Esophagus squamous epithelium (tissue), 4 donors: Measurements from ENCODE around the gene SBK1.

GRCh38 chr16:27326565-27327619, 13.1 kb downstream of the IL4R start:
- PRO-cap: bidirectional peak, plus-strand start at chr16:27327096, minus-strand start at chr16:27327011; bidirectional peak, plus-strand start at chr16:27327438, minus-strand start at chr16:27327379
- RAMPAGE, long total RNA, 4 experiments: no peak in any of the 4 experiments

DNA sequence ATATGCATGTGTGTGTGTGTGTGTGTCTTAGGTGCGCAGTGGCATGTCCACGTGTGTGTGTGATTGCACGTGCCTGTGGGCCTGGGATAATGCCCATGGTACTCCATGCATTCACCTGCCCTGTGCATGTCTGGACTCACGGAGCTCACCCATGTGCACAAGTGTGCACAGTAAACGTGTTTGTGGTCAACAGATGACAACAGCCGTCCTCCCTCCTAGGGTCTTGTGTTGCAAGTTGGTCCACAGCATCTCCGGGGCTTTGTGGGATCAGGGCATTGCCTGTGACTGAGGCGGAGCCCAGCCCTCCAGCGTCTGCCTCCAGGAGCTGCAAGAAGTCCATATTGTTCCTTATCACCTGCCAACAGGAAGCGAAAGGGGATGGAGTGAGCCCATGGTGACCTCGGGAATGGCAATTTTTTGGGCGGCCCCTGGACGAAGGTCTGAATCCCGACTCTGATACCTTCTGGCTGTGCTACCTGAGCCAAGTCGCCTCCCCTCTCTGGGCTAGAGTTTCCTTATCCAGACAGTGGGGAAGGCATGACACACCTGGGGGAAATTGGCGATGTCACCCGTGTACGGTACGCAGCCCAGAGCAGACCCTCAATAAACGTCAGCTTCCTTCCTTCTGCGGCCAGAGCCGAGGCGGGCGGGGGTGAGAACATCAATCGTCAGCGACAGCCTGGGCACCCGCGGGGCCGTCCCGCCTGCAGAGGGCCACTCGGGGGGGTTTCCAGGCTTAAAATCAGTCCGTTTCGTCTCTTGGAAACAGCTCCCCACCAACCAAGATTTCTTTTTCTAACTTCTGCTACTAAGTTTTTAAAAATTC, 47.7 kb downstream of the IL21R start:
- PRO-cap: bidirectional peak, plus-strand start at position 634 of the sequence, minus-strand start at position 525 of the sequence
- RAMPAGE, long total RNA, 4 experiments: no peak in any of the 4 experiments

DNA sequence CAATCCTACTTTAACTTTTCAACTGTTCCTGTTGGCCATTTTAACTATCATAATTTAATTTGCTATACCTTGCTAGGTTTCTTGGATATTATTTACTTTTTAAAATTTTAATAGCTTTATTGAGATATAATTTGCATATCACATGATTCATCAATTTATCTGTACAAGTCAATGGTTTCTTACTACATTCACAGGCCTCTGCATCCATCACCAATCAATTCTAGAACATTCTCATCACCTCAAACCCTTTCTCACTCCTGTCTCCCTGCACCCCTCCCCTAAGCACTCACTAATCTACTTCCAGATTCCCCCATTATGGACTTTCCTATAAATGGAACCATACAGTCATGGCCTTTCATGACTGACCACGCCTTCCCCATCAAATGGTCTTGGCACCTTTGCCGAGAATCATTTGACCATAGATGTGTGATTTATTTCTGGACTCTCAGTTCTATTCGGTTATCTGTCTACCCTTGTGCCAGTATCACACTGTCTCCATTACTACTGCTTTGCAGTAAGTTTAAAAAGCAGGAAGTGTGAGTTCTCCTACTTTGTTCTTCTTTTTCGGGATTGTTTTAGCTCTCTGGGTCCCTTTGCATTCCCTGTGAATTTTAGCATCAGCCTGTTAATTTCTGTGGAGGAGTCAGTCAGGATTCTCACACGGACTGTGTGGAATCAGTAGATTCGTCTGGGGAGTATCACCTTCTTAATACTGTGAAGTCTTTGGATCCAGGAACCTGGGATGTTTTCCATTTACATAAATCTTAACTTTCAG, 27.5 kb downstream of the GTF3C1 start:
- PRO-cap: no peak
- RAMPAGE, long total RNA, 4 experiments: no peak in any of the 4 experiments

- PRO-cap: no peak
- RAMPAGE, long total RNA, 4 experiments: no peak in any of the 4 experiments
Measured at GRCh38 chr16:27532265-27532704, 17.4 kb downstream of the GTF3C1 start.

- PRO-cap: no peak
- RAMPAGE, long total RNA, 4 experiments: no peak in any of the 4 experiments
Measured at GRCh38 chr16:27575423-27575944, 25.5 kb downstream of the KATNIP start.

DNA sequence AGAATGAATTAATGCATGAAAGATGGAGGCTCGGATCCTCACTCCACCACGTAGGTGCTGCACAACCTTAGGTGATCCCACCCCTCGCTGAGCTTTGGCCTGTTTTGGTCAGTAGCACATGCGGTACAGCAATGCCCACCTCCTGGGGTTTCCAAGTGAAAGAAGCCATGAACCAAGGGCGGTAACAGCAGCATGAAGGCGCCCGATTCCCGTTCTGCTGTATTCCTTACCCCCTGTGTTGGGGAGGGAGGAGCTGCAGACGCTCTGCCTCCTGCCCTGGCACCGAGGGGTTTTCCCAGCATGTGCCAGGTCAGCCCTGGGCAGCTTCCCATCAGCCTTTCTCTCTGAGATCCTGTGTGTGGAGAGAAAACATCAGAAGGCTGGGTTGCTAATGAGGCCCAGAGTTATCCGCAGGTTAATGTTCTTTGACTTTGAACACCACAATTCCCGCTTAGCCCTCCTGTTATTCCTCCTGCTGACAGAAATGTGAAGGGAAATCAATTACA, 168.2 kb downstream of the KATNIP start:
- PRO-cap: no peak
- RAMPAGE, long total RNA, 4 experiments: no peak in any of the 4 experiments

DNA sequence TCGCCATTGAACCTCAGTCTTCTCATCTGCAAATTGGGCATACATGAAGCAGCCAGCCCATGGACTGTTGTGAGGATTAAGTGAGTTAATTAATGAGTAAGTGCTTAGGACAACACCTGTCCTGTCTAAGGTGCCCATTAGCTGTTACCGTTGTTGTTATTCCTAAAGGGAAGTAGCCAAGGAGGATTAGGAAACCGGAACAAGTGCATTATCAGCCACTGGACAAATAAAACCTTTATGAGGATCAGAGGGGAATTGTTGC, 169.4 kb downstream of the GSG1L start:
- PRO-cap: no peak
- RAMPAGE, long total RNA, 4 experiments: no peak in any of the 4 experiments

DNA sequence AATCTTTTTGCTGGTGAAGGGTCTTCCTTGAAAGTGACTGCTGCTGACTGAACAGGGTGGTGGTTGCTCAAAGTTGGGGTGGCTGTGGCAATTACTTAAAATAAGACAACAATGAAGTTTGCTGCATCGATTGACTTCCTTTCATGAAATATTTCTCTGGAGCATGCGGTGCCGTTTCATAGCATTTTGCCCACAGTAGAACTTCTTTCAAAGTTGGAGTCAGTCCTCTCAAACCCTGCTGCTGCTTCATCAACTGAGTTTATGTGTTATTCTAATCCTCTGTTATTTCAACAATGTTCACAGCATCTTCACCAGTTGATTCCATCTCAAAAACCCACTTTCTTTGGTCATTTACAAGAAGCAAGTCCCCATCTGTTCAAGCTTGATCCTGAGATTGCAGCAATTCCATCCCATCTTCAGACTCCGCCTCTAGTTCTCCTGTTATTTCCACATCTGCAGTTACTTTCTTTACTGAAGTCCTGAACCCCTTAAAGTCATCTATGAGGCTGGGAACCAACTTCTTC, 51.1 kb upstream of the GSG1L start:
- PRO-cap: no peak
- RAMPAGE, long total RNA, 4 experiments: no peak in any of the 4 experiments

- PRO-cap: unidirectional peak, plus-strand start at chr16:28292525
- RAMPAGE, long total RNA, 4 experiments: no peak in any of the 4 experiments
Measured at GRCh38 chr16:28292266-28292919, at the start of gene SBK1. Gene SBK1 (plus strand): TSS chr16:28292525.

- PRO-cap: no peak
- RAMPAGE, long total RNA, 4 experiments: no peak in any of the 4 experiments
Measured at GRCh38 chr16:28830174-28830854, 7.5 kb downstream of the ATXN2L start.

GRCh38 chr16:28859137-28859600, 4.5 kb upstream of the SH2B1 start:
- PRO-cap: no peak
- RAMPAGE, long total RNA, 4 experiments: no peak in any of the 4 experiments

DNA sequence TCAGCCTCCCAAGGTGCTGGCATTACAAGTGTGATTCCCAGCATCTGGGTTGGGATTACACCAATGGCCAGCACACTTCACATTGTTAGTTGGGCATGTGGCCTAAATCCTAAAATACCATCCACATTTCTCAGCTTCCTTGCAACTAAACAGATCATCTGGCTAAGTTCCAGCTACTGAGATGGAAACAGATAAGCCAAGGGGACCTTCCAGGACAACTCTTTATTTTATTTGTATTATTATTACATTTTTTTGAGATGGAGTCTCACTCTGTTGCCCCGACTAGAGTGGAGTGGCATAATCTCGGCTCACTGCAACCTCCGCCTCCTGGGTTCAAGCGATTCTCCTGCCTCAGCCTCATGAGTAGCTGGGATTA, 9.7 kb downstream of the RABEP2 start:
- PRO-cap: no peak
- RAMPAGE, long total RNA, 4 experiments: no peak in any of the 4 experiments

DNA sequence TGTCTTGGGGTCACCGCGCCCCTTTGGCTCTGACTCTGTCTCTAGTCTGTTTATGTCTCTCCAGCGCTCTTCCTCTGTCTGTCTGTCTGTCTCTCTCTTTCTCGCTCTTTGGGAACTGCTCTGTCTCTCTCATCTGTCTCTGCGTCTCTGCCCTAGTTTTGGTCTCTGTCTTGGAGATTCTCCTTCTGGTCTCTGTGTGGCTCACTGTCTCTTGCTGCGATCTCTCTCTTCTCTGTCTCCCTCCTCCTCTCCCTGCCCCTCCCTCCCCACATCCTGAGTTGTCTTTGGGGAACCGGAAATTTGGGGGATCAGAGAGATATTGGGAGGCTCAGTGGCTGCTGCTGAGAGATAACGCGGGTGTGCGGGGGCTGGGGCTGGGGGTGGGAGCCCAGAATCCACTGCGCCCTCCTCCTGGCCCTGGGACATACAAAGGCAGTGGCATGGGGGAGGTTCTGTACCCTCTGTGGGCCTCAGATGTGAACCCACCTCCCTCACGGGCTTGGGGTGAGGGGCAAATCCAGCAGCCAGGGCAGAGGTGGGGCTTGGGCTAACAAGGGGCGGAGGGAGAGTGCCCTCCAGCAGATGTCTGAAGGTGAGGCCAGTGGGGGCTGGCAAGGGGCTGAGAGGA, 24.4 kb downstream of the LAT start:
- PRO-cap: no peak
- RAMPAGE, long total RNA, 4 experiments: no peak in any of the 4 experiments

GRCh38 chr16:29082245-29082690, 97.4 kb downstream of the LAT start:
- PRO-cap: no peak
- RAMPAGE, long total RNA, 4 experiments: no peak in any of the 4 experiments

- PRO-cap: no peak
- RAMPAGE, long total RNA, 4 experiments: no peak in any of the 4 experiments
Measured at GRCh38 chr16:29106164-29106766, 121.4 kb downstream of the LAT start.

GRCh38 chr16:29129506-29129894, 144.6 kb downstream of the LAT start:
- PRO-cap: no peak
- RAMPAGE, long total RNA, 4 experiments: no peak in any of the 4 experiments

DNA sequence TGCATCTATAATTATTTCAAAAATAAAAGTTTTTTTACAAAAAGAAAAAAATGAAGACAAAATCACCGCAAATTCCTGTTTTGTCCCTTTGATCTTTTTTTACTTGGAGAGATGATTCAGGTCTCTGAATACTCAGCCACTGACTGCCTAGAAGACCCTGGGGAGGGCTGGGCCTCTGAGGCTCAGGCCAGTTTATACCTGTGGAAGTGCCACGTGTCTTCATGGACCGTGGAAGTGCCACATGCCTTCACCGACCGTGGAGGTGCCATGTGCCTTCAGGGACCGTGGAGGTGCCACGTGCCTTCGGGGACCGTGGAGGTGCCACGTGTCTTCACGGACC, 170.6 kb downstream of the LAT start:
- PRO-cap: no peak
- RAMPAGE, long total RNA, 4 experiments: no peak in any of the 4 experiments

DNA sequence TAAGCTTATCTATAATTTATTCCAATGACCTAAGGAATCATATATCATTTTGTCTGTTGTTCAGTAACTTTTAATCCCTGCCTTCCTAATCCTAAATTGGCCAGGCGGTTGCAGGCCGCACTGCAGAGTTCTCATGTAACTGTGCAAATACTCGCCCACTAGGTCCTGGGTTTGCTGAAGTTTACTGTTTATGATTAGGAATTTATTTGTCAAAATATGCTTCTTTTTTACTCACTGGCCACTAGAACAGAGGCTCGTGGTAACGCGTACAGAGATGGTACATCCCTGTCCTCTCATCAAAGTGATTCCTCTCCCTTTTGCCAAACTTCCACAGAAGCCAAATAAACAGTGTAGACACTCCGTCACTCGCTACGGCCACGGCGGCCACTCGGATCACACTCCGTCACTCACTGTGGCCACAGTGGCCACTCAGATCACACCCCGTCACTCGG, 175.0 kb downstream of the LAT start:
- PRO-cap: no peak
- RAMPAGE, long total RNA, 4 experiments: no peak in any of the 4 experiments

DNA sequence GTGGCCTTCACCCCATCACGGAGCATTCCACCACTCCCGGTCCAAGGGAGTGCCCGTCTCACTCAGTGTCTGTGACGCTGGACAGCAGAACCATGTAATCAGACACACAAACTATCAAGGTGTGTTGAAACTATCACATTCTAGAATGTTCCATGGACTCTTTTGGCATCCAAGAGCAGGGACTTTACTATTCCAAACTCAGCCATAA, 187.3 kb downstream of the LAT start:
- PRO-cap: no peak
- RAMPAGE, long total RNA, 4 experiments: no peak in any of the 4 experiments

- PRO-cap: no peak
- RAMPAGE, long total RNA, 4 experiments: no peak in any of the 4 experiments
Measured at GRCh38 chr16:29195204-29195489, 210.3 kb downstream of the LAT start.